T47D (cell line): ENCODE measurements around a stretch of chr7.

DNA sequence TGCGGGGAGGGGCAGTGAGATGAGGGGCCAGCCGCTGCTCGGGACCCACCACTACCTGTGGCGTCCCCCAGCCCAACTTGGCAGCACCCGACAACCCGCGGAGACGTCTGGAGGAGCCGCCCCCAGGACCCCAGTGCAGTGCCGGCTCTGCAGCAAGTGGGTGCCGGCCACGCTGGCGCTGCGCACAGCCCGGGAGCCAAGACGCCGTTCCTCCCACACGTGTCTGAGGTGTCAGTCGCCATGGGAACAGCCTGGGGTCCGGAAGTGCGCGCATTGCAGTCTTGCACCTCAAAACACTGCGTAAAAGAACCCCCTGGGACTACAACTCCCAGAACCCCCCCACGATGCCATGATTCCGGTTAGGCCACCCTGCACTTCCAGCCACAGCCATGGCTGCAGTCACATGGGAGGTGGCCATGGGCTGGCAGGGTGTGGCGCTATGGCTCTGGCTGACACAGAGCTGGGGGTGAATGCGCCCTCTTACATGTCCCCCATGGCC is 45.7 kb upstream of the WIPI2 start:
- RRBS: 91% methylated on average over 6 of the region's 27 CpGs

DNA sequence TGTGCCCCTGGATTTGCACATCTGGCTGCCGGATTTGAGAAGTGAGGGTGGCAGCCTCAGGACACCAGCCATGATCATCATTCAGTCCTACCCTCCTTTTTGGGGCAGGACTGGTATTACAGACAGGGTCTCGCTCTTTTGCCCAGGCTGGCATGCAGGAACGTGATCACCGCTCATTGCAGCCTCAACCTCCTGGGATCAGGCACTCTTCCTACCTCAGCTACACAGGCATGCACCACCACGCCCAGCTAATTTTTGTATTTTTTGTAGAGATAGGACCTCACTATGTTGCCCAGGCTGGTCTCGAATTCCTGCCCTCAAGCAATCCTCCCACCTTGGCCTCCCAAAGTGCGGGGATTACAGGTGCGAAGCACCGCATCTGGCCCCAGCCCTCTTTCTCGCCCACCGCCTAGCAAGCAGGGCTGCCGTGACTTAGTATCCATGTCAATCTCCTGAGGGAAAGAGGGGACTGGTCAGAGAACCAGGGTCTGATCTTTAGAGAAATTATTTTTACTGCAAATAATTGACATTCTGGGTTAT is 22.5 kb downstream of the WIPI2 start:
- RRBS: 80% methylated on average over 1 of the region's 12 CpGs

- RRBS: 88% methylated on average over 5 of the region's 21 CpGs
These were observed 24.6 kb downstream of the SLC29A4 start for GRCh38 chr7:5307213-5307943.

DNA sequence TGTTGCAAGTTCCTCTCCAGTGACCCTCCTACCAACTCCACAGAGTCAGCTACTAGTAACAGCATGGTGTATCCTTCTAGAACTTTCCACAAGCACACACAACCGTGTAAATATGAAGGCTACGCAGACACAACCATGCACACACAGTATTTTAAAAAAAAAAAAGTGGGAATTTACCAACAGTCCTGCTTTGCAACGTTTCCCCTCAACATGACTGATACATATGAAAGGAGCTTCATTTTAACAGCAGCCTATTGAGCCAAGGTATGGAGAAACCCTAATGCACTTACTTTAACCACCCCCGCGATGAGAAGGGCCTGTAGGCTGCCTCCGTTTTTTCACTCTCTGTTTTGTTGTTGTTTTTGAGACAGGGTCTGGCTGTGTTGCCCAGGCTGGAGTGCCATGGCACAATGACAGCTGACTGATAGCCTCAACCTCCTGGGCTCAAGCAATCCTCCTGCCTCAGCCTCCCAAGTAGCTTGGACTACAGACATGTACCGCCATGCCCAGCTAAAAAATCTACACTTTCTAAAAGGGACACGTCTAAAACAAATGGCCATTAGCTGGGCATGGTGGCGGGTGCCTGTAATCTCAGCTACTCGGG is 43.5 kb downstream of the SLC29A4 start:
- RRBS: no CpG with 5 or more reads among the region's 10 CpGs

DNA sequence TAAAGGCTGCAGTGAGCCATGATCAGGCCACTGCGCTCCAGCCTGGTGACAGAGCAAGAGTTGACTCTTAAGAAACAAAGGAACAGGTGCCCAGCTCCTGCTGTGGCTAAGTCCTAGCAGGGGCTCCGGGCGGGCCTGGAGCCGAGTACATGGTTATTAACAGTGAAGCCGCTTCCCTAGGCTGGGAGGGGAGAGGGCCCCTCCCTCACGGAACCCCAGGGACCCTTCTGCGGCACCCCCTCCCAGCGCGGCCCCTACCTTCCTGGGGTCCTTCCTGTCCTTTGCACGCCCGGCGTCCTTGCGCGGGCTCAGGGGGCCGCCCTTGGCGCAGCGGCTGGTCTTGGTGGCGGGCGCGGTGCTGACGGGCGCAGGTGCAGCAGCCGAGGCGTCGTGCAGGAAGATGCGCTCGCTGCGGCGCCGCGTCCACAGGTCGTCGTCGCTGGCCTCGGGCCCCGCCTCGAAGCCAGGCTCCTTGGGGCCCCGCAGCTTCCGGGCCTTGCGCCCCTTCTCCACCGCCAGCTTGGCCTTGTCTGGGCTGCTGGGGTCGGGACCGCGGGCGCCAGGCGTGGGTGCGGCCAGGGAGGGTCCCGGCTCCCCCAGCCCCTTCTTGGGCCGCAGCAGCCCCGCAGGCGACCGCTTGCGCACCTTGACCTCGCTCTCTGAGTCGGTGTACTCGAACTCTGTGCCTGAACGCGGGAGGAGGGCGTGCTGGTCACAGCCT is 49.8 kb downstream of the SLC29A4 start:
- RRBS: 96% methylated on average over 7 of the region's 59 CpGs

DNA sequence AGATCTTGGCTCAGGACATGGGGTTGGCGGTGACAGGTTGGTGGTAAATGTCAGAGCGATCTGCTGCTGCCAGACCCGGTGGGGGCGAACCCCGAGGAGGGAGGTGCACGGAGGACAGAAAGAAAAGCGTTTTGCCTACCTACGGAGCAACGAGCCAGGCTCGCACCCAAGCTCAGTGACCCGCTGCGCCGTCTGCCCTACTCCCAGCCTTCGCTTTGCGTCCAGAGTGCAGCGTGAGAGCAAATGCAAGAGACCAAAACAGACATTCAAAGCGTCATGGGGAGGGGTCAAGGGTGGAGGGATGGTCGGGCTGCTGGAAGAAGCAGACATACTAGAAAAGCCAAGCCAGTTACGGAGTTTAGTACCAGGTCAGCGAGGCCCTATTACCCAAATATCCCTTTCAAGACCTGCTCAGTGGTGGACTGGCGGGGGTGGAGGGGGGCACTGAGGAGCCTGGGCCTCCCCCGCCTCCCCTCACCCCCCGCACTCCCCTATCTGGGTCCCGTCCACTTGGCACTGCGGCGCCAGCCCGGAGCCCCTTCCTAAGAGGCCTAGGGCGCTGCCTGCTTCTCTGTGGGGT is 66.8 kb downstream of the SLC29A4 start:
- RRBS: no CpG with 5 or more reads among the region's 28 CpGs

DNA sequence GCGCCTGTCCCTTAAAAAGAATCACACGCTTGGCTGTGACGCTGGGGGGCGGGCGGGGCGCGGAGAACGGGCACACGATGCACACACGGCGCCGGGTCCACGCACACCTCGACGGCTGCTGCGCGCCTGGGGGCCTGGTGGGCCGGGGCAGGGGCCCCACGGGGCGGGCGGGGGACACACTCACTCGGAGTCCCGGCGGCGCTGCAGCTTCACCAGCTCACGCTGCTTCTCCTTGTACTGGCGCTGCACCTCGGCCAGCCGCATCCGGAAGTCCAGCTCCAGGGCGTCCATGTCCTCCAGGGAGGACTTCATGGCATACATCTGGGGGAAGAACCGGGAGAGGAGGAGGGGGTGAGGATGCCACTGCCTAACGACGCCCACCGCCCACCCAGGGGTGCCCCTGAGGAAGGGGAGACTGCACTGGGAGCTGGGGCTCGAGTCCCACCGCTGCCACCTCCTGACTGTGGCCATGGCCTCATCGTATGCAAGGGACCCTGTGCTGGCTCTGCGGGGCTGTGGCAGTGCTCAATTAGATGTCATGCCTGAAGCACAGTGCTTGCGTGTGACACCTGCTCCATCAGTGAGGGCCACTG is 61.8 kb downstream of the TNRC18 start:
- RRBS: 96% methylated on average over 18 of the region's 40 CpGs

GRCh38 chr7:5429201-5429545 is 5.5 kb upstream of the TNRC18 start:
- RRBS: 2% methylated on average over 10 of the region's 22 CpGs

- RRBS: no CpG with 5 or more reads among the region's 4 CpGs
These were observed 7.9 kb upstream of the TNRC18 start for GRCh38 chr7:5431531-5432000.

DNA sequence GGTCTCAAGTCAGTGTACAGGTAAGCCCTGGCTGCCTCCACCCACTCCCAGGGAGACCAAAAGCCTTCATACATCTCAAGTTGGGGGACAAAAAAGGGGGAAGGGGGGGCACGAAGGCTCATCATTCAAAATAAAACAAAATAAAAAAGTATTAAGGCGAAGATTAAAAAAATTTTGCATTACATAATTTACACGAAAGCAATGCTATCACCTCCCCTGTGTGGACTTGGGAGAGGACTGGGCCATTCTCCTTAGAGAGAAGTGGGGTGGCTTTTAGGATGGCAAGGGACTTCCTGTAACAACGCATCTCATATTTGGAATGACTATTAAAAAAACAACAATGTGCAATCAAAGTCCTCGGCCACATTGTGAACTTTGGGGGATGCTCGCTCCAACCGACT is 3.2 kb downstream of the ACTB start:
- RRBS: no CpG with 5 or more reads among the region's 7 CpGs

DNA sequence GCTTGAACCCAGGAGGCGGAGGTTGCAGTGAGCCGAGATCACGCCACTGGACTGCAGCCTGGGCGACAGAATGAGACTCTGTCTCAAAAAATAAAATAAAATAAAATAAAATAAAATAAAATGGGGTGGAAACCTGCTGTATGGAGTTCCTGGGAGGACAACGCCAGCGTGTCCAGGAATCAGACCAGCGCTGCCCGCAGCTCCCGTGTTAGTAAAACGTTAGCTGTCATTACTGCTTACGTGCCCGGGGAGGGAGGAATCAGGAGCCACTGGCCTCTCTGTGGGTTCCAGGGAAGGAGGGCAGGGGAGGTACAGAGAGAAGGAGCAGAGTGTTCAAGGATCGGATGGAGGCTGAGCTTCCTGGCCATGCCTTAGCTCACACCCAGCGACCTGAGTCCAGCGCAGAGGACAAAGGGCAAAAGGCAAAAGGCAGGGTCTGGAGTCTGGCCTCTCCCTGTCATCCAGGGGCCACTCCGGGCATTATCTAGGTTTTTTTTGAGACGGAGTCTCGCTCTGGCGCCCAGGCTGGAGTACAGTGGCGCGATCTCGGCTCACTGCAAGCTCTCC is 22.2 kb upstream of the ACTB start:
- RRBS: 38% methylated on average over 2 of the region's 22 CpGs

- RRBS: no CpG with 5 or more reads among the region's 17 CpGs
These were observed 77.8 kb downstream of the FSCN1 start for GRCh38 chr7:5670012-5671230.

DNA sequence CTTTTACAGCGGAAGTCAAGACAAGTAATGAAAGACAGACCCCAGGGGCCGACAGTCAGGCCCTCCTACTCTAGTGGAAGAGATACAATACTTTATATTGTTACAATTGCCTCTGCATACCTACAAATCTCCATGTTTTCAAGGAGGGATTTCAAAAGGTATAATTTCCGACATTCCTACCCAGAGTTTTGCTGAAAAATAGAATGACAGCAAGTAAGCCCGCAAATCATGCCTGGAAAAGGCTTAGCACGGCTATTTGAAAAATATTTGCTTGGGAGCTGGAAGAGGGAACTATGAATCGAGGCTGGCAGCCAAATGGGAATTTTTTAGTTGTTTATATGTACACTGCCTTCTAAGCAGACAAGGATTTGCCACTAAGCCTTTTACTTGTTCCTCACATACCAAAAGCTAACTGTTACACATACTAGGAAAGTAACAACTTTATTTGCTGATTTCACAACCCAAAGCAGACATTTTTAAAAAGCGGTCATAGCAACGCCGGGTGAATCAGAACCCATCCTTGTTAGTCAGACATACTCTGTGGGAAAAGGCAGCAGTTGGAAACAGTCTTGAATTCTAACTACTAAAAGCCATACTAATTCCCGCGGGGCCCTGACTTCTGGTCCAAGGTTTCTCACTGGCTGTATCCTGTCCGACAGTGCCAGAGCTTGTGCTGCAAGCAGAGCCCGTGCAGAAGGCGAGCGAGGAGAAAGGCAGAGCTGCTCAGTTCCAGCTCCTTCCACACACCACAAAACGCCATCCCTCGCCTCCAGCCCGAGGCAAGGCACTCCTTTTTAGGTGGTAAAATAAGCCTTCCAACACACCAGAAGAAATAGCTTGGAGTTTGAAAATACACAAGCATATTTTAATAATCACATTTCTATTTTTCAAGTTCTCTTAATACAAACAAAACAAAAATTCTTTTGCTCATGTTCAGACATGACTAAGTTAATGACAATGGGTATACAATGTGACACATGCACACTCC is 89.3 kb downstream of the RNF216 start:
- RRBS: no CpG with 5 or more reads among the region's 18 CpGs

DNA sequence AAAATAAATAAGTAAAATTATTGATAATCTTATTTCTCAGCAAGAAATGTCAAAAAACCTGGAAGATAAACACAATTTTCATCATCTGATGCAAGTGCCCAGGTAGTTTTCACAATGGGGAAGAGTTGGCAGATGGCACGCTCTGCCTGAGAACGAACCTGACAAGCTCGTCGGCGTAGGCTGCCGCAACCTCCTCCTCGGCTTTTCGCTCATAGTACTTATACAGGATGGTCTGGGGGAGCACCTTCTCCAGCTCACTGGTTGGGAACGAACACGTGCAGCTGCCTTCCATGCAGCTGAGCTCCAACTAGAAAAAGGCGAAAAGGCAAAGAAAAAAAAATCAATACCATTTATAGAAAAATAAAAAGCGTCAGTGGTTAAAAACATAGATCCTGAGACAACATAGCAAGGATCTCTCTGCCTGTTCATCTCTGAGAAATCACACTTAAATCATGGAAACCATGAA is 68.9 kb downstream of the RNF216 start:
- RRBS: no CpG with 5 or more reads among the region's 12 CpGs

DNA sequence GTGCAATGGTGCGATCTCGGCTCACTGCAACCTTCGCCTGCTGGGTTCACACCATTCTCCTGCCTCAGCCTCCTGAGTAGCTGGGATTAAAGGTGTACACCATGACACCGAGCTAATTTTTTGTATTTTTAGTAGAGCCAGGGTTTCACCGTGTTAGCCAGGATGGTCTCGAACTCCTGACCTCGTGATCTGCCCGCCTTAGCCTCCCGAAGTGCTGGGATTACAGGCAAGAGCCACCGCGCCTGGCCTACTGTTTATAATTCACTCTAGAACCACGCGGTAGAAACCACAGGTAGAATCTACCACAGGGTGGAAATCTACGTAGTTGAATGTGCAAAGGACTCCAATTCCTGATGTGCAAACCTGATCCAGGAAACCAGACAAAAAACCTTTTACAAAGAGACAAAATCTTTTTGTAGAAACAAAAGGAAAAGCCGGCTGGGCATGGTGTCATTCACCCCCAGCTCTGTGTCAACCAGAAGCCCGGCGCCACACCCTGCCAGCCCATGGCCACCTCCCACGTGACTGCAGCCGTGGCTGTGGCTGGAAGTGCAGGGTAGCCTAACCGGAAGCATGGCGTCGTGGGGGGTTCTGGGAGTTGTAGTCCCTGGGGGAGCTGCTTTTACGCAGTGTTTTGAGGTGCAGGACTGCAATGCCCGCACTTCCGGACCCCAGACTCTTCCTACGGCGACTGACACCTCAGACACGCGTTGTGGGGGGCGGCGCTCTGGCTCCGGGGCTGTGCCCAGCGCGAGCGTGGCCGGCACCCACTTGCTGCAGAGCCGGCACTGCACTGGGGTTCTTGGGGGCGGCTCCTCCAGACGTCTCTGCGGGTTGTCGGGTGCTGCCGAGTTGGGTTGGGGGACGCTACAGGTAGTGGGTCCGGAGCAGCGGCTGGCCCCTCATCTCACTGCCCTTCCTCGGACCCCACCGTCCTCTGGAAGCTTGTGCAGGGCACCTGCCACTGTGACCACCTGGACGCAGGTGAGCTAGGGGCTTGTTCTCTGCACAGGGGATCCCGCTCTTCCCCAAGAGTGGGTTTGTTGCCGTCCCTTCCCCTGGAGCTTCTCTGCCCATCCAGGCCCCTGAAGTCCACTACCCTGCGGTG is 41.4 kb upstream of the RNF216 start:
- RRBS: 2% methylated on average over 15 of the region's 51 CpGs

DNA sequence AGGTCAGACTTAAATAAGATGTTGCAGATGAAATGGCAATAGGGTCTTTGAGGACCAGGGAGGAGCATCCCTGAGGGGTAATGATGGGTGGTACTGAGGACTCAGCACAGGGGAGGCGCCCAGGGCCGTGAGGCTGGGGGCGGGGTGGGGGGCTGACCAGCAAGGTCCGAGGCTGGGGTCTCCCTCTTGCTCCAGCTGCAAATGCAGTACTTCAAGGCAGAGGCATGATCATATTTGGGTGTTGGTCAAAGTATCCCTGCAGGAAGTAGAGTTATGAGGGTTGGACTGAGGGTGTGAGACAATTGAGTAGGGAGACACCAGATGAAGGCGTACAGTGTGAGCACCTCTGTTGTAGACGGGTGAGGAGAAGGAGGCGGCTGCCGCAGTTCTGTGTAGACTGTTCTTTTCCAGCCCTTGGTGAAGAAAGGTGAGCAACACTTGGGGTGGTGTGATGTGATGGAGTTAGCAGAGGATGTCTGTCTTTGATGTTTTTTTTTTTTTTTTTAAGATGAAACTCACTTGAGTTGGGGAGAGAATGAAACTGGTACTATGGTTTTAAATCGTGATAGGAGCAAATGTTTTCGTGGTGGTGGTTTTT is 42.7 kb upstream of the RNF216 start:
- RRBS: no CpG with 5 or more reads among the region's 10 CpGs

DNA sequence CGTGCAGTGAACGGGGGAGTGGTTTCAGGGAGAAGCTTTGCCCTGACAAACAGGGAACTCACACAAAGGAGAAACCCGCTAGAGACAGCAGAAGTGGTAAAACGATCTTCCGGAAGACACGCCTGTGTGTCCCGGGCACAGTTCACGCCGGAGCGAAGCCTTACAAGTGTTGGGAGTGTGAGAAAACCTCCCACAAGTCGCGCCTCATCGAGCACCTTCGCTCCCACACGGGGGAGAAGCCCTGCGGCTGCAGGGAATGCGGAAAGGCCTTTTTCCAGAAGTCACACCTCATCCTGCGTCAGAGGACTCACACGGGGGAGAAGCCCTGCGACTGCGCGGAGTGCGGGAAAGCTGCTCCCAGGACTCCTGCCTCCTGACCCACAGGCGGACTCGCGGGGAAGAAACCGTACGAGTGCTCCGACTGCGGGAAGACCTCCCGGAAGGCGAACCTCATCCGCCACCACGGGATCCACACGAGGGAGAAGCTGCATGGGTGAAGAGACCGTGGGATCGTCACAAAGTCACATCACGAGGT is 33.3 kb upstream of the OCM start:
- RRBS: no CpG with 5 or more reads among the region's 38 CpGs

GRCh38 chr7:6167125-6167724 is 62.5 kb downstream of the USP42 start:
- RRBS: no CpG with 5 or more reads among the region's 12 CpGs

DNA sequence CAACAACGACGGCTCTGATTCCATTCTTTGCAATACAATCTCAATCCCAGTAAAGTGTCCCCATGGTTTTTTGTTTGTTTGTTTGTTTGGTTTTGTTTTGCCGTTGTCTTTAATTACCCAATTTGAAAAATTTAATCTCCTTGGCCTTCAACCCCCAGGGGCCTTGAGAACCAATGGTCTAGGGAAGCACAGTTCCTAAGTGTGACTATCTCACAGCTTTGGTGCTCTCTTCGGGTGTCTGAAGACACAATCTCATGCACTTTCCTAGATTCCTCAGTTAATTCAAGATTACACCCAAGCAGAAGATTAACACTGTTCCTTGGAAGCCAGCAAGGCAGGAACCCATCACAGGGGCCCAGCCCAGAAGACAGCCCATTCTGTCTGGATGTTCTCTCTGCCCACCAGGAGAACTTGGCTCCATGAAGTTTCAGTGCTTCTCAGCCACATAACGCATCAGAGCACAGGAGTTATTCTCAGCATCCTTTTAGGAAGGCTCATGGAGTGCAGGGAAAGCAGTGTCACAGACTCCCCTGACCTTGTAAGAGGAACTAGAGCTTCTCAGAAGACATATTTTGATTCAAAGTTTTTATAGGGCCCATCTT is 58.9 kb downstream of the CYTH3 start:
- RRBS: no CpG with 5 or more reads among the region's 5 CpGs

DNA sequence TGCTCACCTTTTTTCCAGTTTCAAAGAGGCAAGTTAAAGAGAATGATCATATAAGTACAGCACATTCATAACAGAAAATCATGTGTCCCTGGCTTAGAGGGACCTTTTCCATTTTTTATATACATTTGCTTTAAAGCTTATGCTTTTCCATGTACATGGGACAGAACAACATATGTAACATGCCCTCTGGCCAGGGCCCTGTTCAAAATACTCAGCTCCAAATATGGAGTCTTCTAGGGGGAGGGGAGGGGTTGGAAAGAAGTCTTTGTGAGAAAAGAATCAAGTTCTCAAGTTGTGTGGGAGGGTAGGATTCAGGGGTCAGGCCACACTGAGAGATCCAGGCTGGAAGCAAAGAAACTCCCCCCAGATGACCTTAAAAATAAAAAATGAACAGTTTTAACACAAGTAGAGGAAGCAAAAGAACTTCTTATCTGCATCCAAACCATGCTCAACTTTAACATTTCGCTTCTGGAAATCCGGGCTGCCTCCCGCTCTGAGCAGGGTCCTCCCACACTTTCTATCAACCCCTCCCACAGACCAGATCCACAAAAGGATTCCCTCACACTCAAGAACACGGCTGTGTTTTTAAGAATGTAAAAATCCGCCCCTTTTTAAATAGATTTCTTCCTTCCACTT is 44.1 kb downstream of the CYTH3 start:
- RRBS: no CpG with 5 or more reads among the region's 5 CpGs